ENCODE data around the genes RIOK2 and RGMB.

- PRO-cap: no peak
Observed at GRCh38 chr5:96733886-96734839, 72.0 kb downstream of the CAST start.

DNA sequence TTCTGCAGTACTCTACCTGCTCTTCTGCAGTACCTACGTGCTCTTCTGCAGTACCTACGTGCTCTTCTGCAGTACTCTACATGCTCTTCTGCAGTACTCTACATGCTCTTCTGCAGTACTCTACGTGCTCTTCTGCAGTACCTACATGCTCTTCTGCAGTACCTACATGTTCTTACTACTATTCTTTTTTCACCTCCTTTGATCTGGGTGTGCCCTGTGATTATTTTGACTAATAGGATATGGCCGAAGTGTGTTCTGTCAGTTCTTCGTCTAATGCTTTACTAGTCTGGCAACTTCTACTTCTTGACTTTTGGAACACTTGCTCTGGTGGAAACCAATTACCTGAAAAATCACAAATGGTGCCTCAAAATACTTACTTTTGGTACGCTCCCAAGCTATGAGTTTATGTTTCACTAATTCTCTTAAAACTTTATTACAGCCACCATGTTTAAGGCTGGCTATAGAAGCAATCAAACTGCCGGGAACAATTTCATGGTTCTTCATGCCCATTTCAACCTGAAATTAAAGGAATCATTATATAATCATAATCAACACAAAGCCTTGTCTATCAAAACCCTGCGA lies 4.3 kb downstream of the RIOK2 start:
- PRO-cap: no peak

DNA sequence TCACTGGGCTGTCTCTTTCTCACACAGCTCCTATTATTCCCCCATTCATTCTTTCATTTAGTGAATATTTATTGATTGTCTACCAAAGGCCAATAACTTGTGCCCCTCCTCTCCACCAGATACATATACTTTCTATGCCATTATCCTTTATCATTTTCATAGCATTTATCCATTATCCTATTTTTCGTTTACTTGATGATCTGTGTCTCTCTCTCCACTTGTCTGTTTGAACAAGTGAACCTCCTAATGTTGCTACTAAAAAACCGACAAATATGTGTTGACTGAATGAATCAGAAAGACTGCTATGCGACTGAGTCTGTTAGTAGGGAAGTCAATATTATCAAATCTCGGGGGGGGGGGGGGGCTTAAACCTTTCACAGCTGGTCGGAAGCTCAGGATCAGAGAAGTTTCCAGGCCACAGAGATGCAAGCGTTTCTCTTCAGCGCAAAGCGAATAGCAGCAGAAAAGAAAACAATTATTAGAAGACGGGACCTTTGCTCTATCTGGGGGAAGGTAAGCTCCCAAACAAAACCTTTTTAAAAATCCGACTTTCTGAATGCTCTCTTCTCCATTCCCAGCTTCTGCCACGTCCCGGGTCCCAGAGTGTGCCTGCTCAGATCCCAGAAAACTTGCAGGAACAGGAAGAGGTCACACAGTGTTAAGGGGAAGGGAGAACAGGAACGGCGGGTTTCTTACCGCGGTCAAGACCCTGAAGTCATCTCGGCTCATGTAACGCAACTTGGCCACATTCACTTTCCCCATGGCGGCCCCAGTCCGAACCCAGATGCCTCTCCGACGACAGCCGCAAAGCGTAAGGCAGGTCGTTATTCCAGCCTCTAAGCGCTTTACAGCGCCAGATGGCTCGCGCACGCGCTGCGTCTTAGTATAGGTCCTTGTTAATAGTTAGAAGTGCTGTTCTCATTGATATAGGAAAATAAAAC lies at the start of gene RIOK2:
Gene RIOK2 (minus strand): TSS at position 818 of the 941 bp plus-strand sequence.
- PRO-cap: unidirectional peak, minus-strand start at position 800 of the sequence; bidirectional peak, plus-strand start outside the sequence, minus-strand start at position 859 of the sequence

DNA sequence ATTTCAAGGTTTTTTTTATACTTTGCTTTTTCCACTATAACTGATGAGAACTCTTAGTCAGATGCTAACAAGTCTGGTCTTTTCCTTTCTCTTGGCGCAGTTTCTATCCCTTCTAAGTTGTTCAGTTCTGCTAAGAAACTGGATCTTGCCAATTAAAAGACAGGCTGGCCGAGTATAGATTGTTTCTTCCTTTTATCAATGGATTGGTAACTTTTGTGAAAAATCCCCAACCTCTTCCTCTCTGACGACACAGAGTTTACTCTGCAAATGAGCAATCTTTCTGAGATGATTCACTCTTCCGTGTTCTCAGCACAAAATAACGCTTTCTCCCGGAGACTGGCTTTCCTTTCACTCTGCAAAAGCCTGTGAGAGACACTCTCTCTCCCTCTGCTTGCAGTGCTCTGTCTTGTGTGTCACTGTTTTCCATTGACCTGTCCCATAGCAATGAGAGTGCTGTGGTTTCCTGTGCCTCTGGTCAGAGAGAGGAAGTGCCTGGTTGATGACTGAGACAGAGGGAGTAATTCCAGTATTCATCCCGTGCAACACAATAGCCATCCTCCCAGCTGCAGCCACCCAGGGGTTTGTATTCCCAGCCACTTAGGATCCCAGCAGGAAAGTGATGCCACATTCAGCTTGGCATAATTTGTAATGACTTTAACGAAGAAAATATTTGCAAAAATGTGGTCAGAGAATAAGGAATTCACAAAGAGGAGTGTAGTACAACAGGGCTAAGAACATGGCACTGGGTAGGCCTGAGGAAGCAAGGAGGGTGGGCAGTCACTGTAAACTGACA lies 463.7 kb upstream of the RGMB start:
- PRO-cap: no peak

GRCh38 chr5:98767958-98768703 lies 5.3 kb upstream of the RGMB start:
- PRO-cap: no peak

GRCh38 chr5:98772737-98773542 lies 523 bp upstream of the RGMB start:
- PRO-cap: bidirectional peak, plus-strand start at chr5:98773641, minus-strand start at chr5:98773442

DNA sequence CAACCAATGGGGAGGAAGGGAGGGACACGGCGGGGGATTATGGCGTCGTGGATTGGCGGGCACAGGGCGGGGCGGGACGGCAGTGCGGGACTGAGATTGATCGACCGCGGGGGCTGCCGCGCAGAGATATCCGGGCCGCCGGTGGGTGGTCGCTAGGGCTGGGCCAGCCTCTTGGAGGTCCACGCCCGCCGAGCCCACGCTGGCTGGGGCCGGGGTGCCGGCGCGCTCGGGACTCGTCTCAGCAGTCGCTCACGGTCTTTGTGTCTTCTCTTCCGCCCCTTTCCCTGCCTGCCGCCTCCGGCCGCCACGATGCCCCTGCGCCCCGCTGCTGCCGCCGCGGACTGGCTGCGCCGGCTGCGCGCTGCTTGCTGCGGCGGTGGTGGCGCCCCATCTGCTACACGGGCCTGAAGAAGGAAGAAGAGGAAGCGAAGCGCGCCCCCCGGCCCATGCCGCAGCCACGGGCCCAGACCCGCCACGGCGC lies at the start of gene RGMB:
Gene RGMB (plus strand): TSS at position 121 of the 481 bp plus-strand sequence.
- PRO-cap: bidirectional peak, plus-strand start at position 99 of the sequence, minus-strand start outside the sequence; unidirectional peak, plus-strand start at position 339 of the sequence

GRCh38 chr5:98794609-98795828 lies 21.6 kb downstream of the RGMB start:
- PRO-cap: no peak

DNA sequence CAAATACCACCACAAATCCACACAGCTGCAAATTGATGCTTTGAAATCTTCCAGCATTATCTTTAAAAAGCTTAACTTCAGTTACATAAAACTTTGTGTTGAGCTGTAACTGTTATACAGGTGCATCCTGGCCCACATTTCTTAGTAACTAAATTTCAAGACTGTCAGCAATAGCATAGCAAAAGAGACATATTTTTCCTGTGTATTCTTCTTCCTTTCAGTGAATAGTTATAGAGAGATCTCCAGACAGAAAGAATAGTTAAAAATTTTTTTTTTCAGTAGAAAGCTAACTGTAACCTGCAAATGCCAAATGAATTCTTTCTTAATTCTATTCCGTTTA lies 6.6 kb downstream of the CHD1 start:
- PRO-cap: no peak

DNA sequence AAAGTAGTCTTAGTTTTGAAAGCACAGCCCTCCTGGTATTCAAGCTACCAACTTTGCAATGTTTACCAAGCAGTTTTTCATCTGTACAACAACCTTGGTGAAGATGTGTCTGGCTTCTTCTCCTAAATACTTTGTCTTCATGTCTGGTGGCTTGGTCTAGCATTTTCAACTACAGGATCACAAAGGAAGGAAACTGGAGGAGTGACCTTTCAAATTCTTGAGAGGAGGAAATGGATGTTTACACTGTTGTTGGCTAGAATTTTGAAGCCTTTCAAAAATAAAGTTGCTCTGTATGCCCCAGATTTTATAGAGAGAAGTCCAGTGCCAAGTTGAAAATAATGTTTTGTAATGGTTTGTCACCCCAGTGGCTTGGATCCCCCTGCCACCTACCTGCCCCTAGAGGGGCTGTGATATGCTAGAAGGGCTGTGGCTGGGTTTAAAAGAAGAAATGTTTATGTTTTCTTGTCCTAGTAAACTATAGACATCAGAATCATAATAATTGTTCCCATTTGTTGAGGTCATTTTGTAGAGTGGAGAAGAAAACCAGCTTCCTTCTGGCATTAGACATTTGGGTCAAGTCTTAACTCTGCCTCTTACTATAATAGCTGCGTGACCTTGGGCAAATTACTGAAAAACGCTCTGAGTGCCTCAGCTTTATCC lies 16.5 kb downstream of the PAM start:
- PRO-cap: no peak

DNA sequence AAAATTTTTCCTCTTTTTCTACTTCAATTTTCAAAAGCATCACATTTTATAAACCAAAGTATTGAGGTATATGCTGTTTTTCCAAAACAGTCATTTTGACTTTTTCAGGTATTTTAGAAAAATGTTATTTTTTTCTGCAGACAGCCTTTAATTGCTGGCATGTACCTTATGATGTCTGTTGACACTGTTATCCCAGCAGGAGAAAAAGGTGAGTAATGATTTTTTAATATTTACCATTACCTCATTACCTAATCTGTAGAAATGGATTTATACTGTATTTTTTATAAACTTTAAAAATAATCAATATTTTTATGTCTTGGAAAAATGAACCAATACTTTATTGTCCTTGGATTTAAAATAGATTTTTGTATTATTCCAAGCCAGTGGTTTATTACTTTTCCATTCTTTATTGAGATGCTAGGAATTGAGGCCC lies 171.7 kb downstream of the GIN1 start:
- PRO-cap: no peak

DNA sequence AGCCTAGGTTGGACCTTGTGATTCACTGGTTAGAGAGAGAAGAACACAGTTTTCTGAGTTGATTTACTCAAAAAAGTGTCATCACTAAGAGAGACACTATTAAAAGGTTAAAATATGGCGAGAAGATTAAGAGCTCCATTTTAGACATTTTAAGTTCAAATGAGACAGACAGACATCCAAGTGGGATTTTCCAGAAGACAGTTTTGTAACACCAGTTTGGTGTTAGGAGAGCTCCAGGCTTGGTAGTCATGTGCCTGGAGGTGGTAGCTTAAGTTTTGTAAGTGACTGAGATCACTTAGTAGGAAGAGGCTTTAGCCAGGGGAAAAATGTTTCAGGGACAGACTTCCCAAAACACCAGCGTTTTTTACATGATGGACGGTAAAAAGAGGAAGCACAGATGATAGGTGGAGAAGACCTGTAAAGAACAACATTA lies 150.3 kb downstream of the GIN1 start:
- PRO-cap: no peak

GRCh38 chr5:103111620-103112041 lies 8.3 kb downstream of the GIN1 start:
- PRO-cap: no peak

DNA sequence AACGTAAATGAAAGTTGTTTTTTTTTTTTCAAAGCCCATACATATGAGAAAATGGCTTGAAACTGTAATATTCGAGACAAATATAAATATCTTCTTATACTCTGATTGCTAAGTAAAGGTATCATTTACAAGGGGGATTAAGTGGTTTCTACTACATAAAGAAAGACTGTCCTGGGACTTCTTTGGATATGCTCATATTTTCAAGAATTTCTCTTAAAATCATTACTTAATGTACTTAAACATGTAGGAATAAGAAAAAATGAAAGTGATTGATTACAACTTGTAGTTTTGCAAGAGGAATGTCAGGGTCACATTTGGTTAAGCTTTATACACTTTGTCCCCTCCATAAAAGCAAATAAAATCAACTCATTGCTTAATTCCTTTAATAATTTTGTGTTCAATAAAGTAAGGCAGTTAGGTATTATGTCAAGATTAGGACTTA lies 1.2 kb downstream of the GIN1 start:
- PRO-cap: no peak

DNA sequence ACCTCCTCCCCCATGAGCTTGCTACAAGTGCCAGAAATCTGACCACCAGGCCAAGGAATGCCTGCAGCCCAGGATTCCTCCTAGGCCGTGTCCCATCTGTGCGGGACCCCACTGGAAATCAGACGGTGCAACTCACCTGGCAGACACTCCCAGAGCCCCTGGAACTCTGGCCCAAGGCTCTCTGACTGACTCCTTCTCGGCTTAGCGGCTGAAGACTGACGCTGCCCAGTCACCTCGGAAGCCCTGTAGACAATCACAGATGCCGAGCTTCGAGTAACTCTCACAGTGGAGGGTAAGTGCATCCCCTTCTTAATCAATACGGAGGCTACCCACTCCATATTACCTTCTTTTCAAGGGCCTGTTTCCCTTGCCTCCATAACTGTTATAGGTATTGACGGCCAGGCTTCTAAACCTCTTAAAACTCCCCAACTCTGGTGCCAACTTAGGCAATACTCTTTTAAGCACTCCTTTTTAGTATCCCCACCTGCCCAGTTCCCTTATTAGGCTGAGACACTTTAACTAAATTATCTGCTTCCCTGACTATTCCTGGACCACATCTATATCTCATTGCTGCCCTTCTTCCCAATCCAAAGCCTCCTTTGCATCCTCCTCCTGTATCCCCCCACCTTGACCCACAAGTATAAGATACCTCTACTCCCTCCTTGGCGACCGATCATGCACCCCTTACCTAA lies 690.0 kb downstream of the EFNA5 start:
- PRO-cap: no peak

DNA sequence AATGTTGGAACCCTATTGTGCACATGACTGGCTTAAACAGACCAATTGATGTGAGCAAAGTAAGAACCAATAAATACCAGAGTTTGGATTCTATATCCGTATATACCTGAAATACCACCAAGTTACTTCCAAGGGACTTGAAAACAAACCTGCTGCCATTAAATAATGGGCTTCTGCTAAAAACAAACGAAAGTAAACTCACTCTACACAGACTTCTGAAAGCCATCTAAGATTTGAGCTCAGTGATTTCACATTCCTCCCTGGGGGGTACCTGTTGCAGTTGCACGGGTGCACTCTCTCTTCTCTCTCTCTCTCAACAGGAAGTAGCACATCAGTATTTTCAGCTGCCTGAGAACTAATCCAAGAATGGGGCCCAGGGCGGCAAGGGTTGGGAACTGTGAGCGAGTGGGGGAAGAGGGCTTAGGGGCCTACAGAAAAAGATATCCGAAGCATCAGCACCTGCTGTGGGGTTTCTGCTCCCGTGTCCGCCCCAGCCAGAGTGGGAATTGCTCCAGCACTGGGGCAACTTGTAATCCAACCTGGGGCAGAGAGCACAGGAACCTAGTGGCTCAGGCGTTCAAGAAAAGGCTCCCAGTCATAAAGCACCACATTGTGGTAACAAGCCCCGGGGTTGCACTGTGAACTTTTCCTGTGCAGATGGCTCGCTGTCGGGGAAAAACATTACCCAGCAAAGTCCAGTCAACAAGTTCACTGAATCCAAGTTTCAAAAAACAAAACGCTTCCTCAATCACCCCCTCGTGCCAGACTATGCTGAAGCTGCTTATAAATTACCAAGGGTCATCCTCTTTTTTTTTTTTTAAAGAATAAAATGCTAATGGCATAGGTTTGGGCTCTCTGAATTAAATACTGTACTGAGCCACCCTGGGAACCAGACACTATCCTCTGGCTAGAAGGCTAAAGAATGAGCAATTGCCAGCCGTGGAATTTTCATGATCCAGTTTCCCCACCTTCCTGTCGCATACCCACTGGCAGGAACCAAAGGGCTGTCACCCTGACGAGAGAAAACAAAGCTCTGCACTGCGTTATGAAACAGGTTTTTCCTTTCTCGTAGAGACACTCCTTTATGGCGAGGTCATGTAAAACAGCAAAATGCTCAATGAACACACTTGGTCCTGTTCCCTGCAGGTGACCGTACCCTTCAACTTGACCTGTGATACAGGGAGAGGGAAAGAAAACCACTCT lies 99.6 kb downstream of the EFNA5 start:
- PRO-cap: no peak

- PRO-cap: no peak
Observed at GRCh38 chr5:107594389-107595117, 76.2 kb downstream of the EFNA5 start.

DNA sequence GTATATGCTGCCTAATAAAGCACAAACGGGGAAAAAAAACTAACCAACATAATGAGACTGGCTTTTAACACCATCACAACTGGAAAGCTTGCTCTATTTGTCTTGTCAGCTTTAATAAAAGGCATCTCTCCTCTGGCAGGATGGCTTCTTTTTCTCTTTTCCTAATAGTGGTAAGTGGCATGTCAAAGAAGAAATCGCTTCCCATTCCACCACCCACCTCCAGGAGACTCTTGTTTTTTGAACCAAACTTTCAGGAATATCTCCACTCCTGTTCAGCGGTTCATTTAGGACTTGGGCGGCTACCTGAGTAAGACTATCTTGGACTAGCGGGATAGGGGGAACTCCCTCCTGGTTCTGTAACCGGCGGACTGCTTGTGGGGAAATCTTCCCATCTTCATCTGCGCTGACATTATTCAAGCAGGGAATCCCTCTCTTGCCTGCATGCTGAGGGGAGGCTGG lies 2.0 kb downstream of the EFNA5 start:
- PRO-cap: no peak

GRCh38 chr5:107778703-107779028 lies 107.9 kb upstream of the EFNA5 start:
- PRO-cap: no peak

DNA sequence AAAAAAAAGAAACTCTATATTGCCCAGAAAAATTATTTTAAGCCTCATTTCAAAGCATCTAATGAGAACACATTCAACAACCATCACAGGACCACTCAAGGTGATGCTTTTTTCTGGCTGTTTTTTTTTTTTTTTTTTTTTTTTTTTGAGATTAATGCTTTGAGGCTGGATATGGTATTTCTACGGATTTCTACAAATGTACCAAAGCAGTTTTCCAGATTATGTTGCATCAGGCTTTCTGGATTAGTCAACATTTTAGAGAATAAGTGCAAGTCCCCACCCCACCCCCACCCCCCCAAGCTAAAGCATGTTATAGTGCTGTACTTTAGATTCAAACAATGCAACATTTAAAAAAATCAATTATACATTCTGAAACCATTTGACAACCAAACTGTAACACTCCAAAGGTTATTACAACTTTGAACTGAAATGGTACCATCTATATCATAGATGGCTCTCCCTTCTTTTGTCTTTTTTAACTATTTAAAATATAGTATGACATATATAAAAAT lies 188.6 kb upstream of the EFNA5 start:
- PRO-cap: no peak

Measured in bile duct (tissue), 1 donor.